Testis (tissue), 5 donors: ENCODE results near the genes CABLES2, BHLHE23 and SRMS.

GRCh38 chr20:62370914-62371255 is 3.8 kb upstream of the LAMA5 start:
- PRO-cap, 3 experiments: no peak in any of the 3 experiments
- RAMPAGE, long total RNA, 2 experiments: no peak in any of the 2 experiments
- RRBS: no CpG with 5 or more reads among the region's 7 CpGs

DNA sequence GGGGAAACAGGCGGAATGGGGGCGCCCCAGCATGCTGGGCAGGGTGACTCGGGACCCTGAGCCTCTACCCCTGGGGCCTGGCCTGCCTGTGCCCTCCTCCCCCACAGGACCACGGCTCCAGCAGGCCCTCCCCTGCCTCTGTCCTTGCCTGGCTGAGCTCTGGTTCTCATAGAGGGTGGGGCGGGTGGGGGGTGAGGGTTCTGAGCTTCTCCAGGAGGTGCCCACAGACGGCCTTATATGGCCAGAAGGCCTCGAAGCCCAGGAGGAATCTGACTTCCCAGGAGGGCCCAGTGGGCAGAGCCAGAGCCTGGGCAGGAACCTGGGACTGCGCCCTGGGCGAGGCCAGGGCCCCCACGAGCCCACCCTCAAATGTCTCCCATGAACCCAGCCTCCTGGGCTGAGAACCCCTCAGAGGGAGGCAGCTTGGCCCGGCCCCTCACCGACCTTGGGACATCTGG is 5.2 kb upstream of the LAMA5 start:
- PRO-cap, 3 experiments: peak in 1 of 3 experiments; most common minus-strand start position 140 of the sequence (in 1)
- RAMPAGE, long total RNA, 2 experiments: no peak in any of the 2 experiments
- RRBS: 86% methylated on average over 2 of the region's 12 CpGs

DNA sequence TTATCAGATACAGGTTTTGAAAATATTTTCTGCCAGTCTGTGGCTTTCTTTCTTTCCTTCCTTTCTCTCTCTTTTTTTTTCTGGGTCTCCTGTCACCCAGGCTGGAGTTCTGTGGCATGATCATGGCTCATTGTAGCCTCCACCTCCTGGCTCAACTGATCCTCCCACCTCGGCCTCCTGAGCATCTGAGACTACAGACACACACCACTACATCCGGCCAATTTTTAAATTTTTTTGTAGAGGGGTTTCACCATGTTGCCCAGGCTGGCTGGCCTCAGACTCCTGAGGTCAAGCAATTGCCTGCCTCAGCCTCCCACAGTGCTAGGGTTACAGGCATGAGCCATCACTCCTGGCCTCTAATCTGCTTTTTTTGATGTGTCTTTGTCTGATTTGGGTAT is 2.6 kb upstream of the RPS21 start:
- PRO-cap, 3 experiments: no peak in any of the 3 experiments
- RAMPAGE, long total RNA, 2 experiments: no peak in any of the 2 experiments
- RRBS: no CpG with 5 or more reads among the region's 2 CpGs

DNA sequence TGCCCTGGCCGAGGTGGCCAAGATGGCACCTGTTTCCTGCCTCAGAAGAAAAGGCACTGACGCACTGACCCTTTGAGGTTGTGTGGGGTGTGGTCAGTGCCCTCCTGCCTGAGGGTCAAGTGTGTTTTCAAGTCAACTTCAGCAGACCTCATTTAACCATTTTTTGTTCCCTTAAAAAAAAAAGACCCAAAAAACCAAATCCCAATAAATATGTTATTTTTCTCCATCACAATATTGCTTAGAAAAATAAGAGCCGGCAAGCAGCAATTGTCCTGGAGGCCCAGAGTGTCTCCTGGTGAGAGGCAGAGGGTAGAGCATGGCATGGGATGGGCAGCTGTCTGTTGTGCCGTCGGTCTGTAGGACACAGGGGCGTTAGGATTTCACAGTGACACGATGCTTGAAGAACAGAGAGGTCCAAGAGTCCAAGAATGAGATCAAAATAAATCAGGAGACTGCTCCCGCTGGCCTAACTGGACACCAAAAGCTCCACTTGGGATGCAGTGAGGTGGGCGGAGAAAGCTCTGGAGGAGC is 3.0 kb downstream of the RPS21 start:
- PRO-cap, 3 experiments: no peak in any of the 3 experiments
- RAMPAGE, long total RNA, 2 experiments: no peak in any of the 2 experiments
- RRBS: no CpG with 5 or more reads among the region's 9 CpGs

DNA sequence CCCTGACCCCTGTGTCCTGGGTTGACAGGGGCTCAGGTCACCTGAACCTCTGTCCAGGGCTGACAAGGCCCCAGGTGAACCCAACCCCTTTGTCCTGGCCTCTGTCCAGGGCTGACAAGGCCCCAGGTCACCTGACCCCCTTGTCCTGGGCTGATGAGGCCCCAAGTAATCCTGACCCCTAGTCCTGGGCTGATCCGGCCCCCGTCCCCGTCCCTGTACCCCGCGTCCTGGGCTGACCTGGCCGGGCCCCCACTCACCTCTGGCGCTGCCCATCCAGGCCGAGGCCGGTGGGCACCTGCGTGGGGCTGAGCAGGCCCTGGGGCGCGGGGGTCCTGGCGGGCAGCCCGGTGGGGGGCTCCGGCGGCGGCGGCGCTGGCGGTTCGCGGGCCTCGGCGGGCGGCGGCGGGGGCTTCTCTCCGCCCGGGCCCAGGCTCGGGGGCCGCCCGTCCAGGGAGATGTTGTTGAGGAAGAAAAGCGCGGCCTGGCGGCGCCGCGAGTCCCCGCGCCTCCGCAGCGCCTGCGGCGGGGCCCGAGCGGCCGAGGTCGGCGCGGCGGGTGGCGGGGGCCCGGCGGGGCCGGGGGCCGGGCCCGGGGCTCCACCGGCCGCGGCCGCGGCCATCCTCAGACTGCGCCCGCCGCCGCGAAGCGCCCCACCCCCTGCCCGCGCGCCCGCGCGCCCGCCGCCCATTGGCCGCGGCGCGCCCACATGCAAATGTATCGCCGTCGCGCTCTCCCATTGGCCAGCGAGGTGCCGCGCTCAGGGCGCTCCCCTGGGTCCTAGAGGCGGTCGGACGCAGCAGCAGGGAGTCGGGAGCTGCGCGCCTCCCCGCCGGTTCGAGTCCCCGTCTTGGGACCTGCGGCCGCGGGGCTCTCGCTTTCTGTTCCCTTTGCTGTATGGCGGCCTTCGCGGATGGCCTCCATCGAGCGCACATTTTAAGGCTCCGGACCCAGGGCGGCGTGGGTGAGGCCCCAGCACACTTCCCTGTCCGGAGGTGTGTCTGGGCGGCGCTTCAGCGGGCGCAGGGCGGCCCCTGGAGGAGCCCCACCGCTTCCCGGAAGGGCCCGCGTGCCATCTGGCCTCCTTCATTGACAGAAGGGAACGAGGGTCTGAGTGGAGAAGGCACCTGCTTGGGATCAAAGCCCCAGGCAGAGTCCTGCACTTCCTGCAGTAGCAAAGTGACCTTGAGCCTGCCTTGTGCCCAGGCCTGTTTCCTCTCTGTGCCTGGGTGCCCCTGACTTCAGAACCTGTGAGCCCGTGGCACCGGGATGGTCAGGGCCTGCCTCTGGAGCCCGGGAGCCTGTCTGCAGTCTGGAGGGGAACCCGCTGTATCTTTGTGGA is at the start of gene CABLES2:
Gene CABLES2 (minus strand): TSS at position 628 of the 1,339 bp plus-strand sequence.
- PRO-cap, 3 experiments: peak in 3 of 3 experiments; most common plus-strand start position 780 of the sequence (in 1); most common minus-strand start position 628 of the sequence (in 2)
- RAMPAGE, long total RNA, 2 experiments: no peak in any of the 2 experiments
- RRBS: 1% methylated on average over 48 of the region's 125 CpGs

- PRO-cap, 3 experiments: no peak in any of the 3 experiments
- RAMPAGE, long total RNA, 2 experiments: no peak in any of the 2 experiments
- RRBS: no CpG with 5 or more reads among the region's 9 CpGs
Measured at GRCh38 chr20:62559430-62559935, 82.8 kb upstream of the SLCO4A1 start.

- PRO-cap, 3 experiments: peak in 2 of 3 experiments; most common plus-strand start chr20:62603895 (in 1)
- RAMPAGE, long total RNA, 2 experiments: no peak in any of the 2 experiments
- RRBS: no CpG with 5 or more reads among the region's 20 CpGs
Measured at GRCh38 chr20:62603814-62604193, 38.5 kb upstream of the SLCO4A1 start.

DNA sequence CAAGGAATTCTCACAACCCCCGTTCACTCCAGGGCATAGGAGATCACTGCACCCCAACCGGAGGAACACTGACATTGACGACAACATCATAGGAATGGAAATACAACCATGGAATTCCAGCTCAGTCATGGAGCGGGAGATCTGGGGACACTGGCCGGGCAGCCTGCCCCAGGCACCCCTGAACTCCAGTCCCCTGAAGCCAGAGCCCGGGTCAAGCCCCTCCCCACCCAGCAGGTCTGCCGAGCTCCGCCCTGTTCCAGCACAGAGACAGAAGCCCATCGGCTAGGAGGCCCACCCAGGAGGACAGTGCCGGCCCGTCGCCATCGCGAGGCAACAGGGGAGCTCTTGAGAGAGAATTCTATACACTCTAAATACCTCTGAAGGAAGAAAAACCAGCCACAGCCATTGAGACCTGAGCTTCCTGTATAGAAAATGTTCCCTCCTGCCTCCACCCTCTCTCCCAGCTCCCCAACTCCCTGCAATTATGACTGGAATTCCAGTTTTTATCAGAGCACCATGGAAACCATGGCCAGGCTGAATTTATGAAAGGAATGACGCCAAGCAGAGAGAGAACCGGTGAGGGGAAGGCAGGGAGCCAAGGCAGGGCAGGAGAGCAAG is 27.8 kb upstream of the MRGBP start:
- PRO-cap, 3 experiments: no peak in any of the 3 experiments
- RAMPAGE, long total RNA, 2 experiments: no peak in any of the 2 experiments
- RRBS: 54% methylated on average over 8 of the region's 16 CpGs

DNA sequence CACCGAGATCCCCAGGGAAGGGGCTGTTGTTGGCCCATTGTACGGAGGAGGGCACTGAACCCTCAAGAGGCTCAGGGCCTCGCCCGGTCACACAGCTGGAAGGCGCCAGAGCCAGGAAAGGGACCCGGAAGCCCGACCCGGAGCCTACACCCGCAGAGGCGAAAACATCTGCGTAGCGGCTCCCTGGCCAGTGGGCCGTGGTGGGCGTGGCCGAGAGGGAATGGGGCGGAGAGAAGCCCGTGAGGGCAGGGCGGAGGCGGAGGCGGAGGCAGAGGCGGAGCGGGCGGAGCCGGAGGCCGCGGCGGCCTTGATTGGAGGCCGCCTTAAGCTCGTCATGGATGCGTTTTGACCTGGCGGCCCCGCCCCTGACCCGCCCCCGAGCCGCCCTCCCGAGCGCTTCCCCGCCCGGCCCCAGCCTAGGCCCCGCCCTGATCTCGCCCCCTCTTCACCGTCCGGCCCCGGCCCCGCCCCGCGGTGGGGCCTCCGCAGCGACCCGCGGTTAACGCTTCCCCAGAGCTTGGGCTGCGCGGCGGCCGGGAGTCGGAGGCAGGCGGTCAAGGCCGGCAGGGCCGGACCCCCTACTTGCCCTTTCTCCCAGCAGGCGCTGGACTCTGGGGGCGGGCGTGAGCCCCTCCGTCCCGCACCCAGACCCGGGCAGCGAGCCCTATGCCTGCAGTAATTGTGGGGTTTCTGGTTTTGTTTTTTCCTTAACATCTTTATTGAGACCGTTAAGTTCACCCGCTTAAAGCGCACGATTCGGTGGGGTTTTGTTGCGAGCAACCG is 2.0 kb upstream of the MRGBP start:
- PRO-cap, 3 experiments: peak in 3 of 3 experiments; most common plus-strand start position 520 of the sequence (in 3); most common minus-strand start position 192 of the sequence (in 3)
- RAMPAGE, long total RNA, 2 experiments: start-site peak on the plus strand in 1 of 2 experiments, centred at position 472 of the sequence, 18 reads per replicate; start-site peak on the minus strand in 1 of 2 experiments, centred at position 200 of the sequence, 12 reads per replicate
- RRBS: 1% methylated on average over 28 of the region's 74 CpGs

- PRO-cap, 3 experiments: no peak in any of the 3 experiments
- RAMPAGE, long total RNA, 2 experiments: no peak in any of the 2 experiments
- RRBS: no CpG with 5 or more reads among the region's 10 CpGs
Measured at GRCh38 chr20:62903404-62904175, 22.7 kb downstream of the DIDO1 start.

DNA sequence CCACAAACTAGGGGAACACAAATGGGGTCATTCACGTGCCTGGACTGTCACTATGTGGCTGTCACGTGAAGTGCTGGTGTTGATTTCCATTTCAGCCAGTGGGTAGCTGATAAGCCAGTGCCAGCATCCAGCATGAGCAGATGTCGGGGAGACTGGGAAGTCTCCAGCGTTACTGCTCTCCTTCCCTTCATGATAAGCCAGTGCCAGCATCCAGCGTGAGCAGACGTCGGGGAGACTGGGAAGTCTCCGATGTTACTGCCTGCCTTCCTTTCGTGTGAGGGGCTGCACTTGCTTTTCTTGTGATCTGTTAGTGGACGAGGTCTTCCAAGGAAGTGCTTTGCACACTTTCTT is 5.5 kb upstream of the SLC17A9 start:
- PRO-cap, 3 experiments: peak in 2 of 3 experiments; most common plus-strand start position 139 of the sequence (in 2)
- RAMPAGE, long total RNA, 2 experiments: no peak in any of the 2 experiments
- RRBS: no CpG with 5 or more reads among the region's 10 CpGs

GRCh38 chr20:62977455-62978372 is 25.2 kb downstream of the SLC17A9 start:
- PRO-cap, 3 experiments: no peak in any of the 3 experiments
- RAMPAGE, long total RNA, 2 experiments: no peak in any of the 2 experiments
- RRBS: no CpG with 5 or more reads among the region's 37 CpGs

DNA sequence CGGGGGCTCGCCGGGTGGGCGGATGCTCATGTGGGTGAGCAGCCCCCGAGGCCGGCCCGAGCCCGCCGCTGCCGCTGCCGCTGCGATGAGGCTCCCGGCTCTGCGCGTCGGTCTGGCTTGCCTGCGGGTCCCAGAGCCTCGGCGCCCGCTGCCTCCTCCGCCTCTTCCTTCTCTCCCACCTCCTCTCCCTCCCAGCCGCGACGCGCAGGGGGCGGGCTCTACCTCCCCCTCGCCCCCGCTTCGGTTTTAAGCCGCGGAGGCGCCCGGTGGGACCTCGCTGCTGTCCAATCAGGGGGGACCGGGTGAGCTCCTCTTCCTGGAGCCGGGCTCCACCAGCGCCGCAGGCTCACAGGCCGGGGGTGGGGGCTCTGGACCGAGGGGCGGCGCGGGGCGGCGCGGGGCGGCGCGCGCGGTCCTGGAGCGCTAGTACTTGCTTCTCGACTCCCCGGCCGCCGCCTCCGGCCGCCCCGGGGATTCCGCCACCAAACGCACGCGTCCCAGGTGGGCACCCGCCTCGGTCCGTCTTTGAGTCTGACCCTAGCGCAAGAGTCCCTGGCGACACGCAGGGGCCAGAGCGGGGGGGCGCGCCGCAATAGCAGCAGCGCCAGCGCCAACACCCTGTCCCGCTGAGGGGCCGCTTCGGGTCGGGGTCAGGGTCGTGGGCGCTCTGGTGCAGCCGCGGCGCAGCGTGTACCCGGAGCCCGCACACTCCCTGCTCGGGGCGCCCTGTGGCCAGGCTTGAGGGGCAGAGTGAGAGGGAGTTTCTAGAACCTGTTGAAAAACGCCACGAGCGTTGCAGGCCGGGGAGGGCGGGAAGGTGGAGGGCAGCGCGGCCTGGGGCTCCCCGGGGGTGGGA is at the start of gene BHLHE23:
Gene BHLHE23 (minus strand): TSS at position 220 of the 856 bp plus-strand sequence.
- PRO-cap, 3 experiments: peak in 1 of 3 experiments; most common plus-strand start position 249 of the sequence (in 1); most common minus-strand start position 220 of the sequence (in 1)
- RAMPAGE, long total RNA, 2 experiments: no peak in any of the 2 experiments
- RRBS: 2% methylated on average over 31 of the region's 97 CpGs

DNA sequence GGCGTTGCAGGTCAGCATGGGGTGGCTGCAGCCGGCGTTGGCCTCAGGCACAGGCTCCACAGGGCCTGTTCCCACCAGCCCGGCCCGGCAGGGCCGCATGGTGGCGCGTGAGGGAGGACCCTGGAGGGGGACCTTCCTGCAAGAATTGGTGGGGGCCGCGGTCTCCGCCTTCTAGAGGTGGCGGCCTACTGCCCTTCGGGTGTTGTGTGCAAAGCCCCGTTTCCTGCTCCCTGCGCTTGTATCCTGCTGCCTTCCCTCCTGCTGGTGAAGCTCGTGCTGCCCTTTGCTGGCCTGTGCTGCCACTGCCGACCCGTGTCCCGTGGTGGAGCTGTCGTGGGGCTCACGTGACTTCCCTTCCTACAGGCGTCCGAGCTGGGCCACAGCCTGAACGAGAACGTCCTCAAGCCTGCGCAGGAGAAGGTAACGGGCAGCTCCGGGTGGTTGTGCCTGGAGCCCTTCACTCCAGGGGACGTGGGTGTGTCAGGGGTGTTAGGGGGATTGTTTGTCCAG is 8.4 kb upstream of the COL20A1 start:
- PRO-cap, 3 experiments: no peak in any of the 3 experiments
- RAMPAGE, long total RNA, 2 experiments: no peak in any of the 2 experiments
- RRBS: 86% methylated on average over 3 of the region's 29 CpGs

GRCh38 chr20:63364199-63364671 is 3.1 kb upstream of the CHRNA4 start:
- PRO-cap, 3 experiments: no peak in any of the 3 experiments
- RAMPAGE, long total RNA, 2 experiments: no peak in any of the 2 experiments
- RRBS: 72% methylated on average over 3 of the region's 14 CpGs

DNA sequence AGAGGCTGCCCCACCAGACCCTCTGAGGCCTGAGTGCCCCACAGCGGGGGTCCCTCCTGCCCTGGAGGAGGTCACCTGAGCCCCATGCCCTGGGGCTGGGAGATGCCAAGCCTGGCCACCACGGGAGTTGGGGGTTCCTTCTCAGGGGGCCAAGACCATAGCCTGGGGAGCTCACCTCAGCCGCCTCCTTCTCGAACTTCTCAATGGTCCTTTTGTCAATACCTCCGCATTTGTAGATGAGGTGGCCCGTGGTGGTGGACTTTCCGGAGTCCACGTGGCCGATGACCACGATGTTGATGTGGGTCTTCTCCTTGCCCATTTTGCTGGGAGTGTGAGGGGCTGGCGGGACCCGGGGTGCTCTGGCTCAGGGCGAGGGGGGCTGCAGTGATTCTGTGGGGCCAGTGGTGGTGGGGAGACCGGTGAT is 1.4 kb downstream of the EEF1A2 start:
- PRO-cap, 3 experiments: no peak in any of the 3 experiments
- RAMPAGE, long total RNA, 2 experiments: no peak in any of the 2 experiments
- RRBS: 86% methylated on average over 8 of the region's 14 CpGs

GRCh38 chr20:63540137-63540563 is 3.0 kb upstream of the PTK6 start:
- PRO-cap, 3 experiments: no peak in any of the 3 experiments
- RAMPAGE, long total RNA, 2 experiments: no peak in any of the 2 experiments
- RRBS: no CpG with 5 or more reads among the region's 16 CpGs

DNA sequence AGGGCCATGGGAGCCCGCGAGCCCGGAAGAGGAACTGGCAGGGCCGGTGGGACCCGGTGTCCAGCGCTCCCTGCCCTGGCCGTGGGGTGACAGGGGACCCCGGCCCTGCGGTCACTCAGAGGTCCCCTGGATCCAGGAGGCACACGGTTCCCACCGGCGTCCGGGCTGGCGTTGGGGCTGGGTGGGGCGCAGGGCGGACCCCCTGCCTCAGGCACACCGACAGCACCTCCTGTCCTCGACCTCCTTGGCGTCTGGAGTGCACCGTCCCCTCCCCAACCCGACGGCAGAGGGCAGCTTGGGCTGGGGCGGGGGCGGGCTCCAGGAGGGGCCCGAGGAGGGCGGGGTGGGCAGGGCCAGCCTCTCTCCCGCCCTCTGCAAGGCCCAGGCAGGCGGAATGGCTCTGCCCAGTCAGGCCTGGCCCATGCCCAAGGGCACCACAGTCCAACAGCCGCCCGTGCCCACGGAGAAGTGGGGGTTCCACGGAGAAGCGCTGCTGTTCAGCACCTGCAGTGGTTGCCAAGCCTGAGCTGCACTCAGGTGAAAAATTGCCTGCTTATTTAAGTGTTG is at the start of gene SRMS:
Gene SRMS (minus strand): TSS at position 260 of the 567 bp plus-strand sequence.
- PRO-cap, 3 experiments: no peak in any of the 3 experiments
- RAMPAGE, long total RNA, 2 experiments: no peak in any of the 2 experiments
- RRBS: 62% methylated on average over 10 of the region's 33 CpGs

DNA sequence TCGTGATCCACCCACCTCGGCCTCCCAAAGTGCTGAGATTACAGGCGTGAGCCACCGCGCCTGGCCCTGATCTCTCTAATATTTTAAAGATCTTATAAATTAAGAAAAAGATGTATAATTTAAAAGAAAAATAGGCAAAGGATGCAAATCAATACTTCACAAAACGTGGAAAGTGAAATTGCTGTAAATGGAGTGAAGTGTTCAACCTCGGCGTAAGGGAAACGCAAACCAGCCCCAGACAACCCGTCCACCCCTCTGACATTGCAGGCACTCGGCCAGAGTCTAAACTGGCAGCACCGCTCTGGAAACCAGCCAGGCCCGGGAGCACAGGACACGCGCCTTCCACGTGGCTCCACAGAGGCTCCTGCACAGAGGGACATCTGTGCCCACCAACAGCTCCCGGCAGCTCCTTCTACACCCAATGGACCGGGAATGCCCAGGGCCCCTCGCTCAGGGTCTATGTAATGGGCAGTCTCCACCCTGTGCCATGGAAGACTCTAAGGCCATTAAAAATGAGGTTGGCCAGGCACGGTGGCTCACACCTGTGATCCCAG is 3.2 kb upstream of the HELZ2 start:
- PRO-cap, 3 experiments: no peak in any of the 3 experiments
- RAMPAGE, long total RNA, 2 experiments: no peak in any of the 2 experiments
- RRBS: 90% methylated on average over 5 of the region's 20 CpGs

- PRO-cap, 3 experiments: no peak in any of the 3 experiments
- RAMPAGE, long total RNA, 2 experiments: no peak in any of the 2 experiments
- RRBS: no CpG with 5 or more reads among the region's 13 CpGs
Measured at GRCh38 chr20:63588074-63588648, 14.1 kb upstream of the HELZ2 start.